Skeletal muscle cell (primary cell): Measurements from ENCODE around the genes NWD2 and TBC1D1.

- RRBS = no CpG with 5 or more reads among the region's 4 CpGs
Observed at GRCh38 chr4:25870098-25870659, 7.4 kb upstream of the SEL1L3 start.

DNA sequence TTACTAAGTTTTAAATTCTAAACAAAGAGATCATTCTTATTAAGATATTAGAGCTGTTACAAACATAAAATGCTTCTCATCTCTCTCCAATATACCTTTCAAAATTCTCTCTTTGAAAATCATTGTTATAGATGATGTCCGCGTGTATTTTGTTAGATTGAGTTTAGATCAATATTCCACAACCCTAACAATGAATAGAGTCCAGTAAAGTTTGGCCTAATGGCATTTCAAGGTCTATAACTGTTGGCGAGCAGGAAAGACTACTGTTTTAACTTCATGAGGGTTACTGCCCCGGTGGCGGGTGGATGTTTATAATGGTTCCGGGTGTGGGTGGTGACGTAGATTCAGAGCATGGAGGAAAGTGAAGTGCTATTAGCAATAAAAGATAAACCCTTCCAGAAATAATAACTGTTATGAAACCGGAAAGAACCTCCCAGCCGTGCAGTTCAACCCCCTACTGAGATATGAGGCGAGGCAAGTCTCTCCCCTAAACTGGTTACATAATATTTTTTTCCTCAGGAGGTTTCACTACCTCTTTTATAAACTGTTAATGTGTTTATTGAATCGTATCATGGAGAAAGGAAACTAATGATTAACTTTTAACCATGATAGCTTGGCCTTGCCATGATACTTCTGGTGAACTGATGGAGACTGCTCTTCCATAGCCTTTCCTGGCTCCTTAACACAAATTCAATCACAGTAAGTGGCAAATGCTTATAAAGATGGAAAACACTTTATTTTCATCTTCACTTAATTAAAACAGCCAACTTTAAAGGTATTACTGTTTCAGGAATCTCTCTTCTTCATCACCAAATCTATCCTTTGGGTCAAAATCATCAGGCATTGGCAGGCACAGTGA is 33.9 kb upstream of the STIM2 start:
- RRBS = 71% methylated on average over 3 of the region's 11 CpGs

GRCh38 chr4:26827338-26827847 is 33.2 kb upstream of the STIM2 start:
- RRBS = no CpG with 5 or more reads among the region's 8 CpGs

DNA sequence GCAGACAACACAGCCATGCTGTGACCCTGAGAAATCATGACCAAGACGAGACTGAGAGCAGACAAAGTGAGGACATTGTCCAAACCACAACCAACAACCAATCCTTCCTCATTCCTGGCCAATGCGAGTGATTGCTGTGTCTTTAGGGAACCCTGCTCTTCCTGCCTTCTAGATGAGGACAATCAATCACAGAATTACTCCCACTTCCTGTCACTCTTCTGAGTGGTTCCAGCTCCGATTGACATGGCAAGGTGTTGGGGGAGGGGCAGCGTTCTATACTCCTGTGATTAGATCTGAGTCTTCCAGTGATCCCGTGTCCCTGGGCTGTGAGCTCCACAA is 227.8 kb downstream of the STIM2 start:
- RRBS = no CpG with 5 or more reads among the region's 5 CpGs

DNA sequence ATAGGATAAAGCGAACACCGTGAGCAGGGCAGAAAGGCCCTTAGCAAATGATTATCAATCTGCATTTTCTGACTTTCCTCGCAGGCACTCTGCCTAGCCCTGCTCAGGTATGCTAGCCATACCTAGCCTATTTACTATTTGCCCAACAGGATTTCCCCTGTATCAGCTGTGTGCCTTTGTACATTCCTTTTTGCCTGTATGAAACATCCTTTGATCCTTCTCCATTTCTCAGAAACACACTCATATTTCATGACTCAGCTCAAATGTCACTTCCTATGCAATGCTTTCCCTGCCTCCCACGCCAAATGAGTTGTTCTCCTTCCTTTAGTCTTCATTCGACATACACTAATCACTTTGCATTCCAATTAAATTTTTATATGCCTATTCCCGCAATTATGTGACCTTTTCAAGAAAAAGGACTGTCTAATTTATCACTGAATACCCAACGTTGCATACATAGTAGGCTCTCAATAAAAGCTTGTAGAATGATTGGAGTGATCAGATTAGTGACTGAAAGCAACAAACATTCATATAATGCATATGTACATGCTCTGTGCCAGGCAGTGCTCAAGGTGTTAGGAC is 37.3 kb downstream of the PCDH7 start:
- RRBS = no CpG with 5 or more reads among the region's 7 CpGs

- RRBS = no CpG with 5 or more reads among the region's 6 CpGs
Observed at GRCh38 chr4:31099431-31099871, 379.3 kb downstream of the PCDH7 start.

- RRBS = no CpG with 5 or more reads among the region's 3 CpGs
Observed at GRCh38 chr4:31145322-31146000, 425.3 kb downstream of the PCDH7 start.

DNA sequence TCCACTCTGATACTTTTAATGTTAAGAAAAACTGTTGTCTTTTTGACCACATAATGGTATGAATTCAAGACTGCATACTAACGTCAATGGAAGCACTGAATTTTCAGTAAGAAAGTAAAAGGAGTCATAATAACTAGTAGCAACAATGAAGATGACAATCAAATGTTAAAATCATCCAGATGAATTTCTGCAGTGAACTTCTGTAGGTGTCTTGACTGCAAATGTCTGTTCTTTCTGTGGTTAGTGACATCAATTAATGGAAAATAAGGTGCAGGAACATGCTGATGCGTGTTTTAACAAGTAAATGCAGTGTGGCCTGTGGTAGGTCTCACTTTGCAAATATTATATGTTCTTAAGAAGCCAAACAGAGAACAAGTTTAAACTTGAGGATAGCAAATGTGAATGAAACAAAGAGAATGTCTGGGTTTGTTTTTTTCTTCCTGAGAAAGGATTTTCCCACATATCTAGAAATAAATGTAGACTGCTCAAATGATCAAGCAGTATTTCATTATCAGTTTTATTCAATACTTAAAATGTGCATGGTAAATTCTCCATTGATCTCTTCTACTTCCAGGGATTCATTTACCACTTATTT is 2.6 kb upstream of the DTHD1 start:
- RRBS = no CpG with 5 or more reads among the region's 2 CpGs

- RRBS = no CpG with 5 or more reads among the region's 4 CpGs
Observed at GRCh38 chr4:36385530-36386352, 104.3 kb downstream of the DTHD1 start.

DNA sequence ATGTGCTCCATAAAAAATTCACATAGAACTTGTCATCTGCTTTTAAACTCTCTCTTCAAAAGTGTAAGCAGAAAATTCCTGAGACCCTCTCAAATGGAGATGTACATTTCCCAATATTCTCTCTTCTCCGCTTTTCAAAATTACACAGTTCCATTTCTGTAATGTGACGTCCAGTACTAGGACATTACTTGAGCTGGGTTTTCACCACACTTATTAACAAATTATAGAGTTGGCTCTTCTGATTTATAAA is 373.2 kb upstream of the NWD2 start:
- RRBS = no CpG with 5 or more reads among the region's 2 CpGs

DNA sequence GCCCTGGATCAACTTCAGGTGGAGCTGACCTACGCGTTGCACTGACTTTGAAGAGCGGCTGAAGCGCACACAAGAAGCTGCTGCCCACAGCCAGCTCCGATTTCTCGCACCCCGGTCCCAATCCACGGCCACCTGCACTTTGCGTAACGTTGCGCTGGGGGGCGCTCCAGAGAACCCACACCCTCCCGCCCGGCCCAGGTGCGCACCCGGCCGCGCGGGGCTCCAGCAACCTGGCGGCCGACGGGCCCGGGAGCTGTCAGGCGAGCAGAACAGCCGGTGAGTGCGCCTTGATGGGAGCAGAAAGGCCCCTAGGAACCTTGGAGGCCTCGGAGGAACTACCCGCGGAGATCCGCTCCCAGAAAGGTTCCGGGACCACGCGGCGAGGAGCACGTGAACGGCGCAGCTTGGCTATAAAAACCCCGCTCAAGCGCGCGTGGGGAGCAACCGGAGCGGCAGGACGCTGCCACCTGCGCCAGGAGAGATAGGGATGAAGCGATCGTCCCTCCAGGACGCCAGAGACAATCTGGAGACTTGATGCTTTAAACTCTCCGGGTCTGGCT is 718 bp upstream of the NWD2 start:
- RRBS = 3% methylated on average over 31 of the region's 49 CpGs

GRCh38 chr4:37244305-37245246 is at the start of gene NWD2:
Gene NWD2, plus strand, starts transcription at chr4:37244743.
- RRBS = 1% methylated on average over 12 of the region's 100 CpGs

DNA sequence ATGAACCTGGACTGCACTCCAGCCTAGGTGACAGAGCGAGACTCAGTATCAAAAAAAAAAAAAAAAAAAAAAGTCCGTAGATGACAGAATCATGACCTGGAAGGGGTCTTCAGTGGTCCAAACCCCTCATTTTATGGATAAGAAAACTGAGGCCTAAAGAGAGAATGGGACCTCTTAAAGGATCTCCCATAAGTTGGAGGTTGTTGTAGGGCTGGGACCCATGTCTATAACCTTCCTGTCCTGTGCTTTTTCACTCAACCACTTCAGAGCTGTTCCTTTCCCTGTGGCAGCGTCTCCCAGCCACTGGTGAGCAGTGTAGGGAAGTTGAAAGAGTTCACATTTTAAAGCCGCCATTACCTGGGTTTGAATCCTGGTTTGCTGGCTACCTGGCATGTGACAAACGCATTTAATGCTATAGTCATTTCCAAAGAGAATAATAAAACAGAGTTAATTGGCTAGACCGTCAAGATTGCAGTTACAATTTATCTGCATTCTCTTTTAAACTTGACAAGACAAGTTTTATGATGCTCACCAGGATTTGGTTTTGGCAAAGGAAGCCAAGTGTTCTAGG is 9.3 kb downstream of the C4orf19 start:
- RRBS = no CpG with 5 or more reads among the region's 6 CpGs

DNA sequence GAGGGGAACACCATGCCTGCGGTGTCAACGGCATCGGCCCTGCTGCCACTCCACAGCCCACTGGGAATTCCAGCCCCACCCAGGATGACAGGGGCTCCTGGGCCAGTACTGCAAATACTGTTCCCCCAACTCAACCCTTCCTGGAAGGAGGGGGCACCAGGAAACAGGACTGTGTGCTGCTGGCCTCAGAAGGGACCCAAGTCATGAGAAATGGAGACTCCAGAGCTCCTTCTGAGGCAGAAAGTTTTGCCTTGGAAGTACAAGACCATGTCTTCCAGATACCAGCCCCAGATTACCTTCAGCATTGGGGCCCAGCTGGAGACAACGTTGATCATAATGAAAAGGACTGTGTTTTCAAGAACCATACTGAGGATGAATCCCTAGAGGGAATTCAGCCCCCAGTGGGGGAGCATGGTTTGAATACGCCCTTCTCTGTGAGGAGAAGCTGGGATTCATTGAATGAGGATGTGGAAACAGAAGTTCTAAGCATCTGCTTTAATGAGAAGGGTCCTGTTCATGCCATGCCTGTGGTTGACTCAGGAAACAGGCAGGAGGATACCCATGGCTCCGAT is 95.8 kb downstream of the RELL1 start:
- RRBS = no CpG with 5 or more reads among the region's 6 CpGs

DNA sequence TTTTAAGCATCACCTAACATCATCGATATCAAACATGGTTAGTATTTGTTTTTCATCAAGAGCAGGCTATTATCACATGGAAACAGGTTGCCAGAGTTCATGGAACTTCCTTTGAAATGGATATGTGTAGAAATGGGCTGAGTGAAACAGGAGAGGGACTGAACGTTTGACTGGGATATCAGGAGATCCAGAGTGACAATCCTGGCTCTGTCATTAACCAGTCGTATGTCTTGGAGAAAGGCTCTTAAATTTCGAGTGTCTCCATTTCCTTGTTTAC is 4.2 kb upstream of the PGM2 start:
- RRBS = no CpG with 5 or more reads among the region's 4 CpGs

GRCh38 chr4:37890399-37891249 is at the start of gene TBC1D1:
Gene TBC1D1, plus strand, starts transcription at chr4:37891084.
- RRBS = under 1% methylated on average over 7 of the region's 74 CpGs

- RRBS = no CpG with 5 or more reads among the region's 10 CpGs
Observed at GRCh38 chr4:38176842-38177557, 216.8 kb downstream of the PTTG2 start.

DNA sequence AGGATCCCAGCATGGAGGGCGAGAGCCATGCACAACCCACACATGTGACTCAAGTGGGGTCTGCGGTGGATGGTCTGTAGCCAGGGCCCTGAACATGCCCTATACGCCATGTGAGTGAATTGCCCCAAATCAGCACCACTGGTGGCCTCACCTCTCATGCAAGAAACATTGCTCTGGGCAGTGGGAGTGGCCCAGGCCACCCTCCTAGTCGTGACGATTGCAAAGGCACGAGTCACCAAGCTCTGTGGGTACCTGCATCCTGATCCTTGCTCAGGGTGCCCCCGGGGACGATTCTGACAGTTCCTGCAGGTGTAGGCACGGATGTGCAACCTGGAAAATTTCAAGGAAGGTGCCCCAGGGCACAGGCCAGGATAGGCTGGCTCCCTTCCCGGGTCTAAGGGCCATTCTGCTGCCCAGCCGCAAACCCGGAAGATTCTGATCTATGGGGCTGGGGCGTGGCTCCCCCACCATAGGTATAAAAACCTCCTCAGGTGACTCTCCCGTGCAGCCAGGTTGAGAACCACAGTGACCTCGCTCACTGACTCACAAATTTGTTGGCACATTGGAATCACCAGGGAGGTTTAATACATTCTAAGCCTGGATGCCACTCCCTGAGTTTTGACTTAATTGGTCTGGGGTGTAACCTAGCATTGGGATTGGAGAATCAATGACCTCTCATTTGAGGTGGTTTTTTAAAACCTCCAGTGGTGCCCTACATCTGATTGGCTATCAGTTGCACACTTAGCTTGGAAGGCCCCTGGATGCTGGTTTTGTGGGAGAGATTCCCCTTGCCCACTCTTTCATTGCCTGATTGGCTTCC is 228.5 kb downstream of the PTTG2 start:
- RRBS = no CpG with 5 or more reads among the region's 15 CpGs